ENCODE results near the gene ACAA2.

DNA sequence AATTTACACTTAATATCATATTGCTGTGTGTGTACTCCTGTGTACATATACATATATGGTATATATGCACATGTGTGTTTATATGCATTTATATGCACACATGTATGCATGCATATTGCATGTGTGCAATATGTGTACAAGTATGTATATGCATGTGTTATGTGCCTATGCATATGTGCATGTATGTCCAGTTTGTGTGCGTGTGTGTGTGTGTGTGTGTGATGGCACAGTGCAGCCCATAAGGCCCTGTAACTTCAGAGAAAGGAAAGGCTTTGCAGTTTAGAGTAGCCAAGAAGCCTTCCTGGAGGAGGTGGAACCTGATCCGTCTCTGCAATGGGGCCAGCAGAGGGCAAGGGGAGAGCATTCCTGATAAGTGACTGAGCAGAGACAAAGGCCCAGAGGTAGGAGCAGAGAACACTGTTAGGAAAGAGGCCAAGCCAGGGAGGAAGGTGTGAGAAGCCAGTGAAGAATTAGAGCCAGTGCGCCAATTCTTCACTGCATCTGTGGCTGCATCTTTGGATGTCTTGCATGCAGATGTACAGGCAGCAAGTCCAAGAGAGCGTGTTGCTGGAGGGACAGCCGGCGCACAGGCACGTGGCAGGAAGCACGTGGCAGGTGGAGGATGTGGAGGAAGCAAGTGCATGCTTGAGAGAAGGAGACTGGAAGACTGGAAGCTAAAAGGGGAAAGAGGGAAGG is 196.2 kb downstream of the CTIF start:
- PRO-cap, result no peak
- RAMPAGE, long total RNA, 3 experiments, result start-site peak on the plus strand in 1 of 3 experiments, centred at position 165 of the sequence, 15 reads per replicate

DNA sequence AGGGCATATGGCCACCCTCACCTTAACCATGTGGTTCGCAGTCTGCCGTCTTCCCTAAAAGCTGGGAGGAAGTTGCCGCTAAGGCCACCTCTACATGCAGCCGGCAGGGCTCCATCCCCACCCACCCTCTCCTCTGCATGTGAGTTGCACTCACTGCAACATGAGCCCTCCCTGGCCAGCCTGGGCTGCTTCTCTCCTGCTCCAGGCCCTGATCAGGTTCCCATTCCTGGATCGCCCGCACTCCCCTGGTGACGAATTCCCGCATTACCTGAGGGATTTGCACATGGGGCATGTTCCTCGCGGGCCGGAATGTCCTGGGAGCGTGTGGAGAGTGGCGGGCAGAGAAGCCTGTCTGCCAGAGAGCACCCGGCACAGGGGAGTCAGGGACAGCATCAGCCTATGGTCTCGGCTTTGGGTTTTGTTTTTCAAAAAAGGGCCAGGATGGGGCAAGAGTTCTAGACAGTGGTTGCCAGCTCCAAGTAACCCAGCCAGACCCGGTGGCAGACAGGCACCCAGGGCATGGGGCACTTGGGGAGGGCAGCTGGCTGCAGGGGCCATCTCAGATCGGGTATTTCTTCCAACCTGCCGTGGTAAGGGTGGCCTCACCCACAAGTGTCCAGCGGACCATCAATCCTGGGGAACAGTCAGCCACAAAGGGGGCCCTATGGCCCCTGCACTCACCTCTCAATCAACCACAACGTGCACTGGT is 187.8 kb downstream of the SMAD7 start:
- PRO-cap, result no peak
- RAMPAGE, long total RNA, 3 experiments, result no peak in any of the 3 experiments

DNA sequence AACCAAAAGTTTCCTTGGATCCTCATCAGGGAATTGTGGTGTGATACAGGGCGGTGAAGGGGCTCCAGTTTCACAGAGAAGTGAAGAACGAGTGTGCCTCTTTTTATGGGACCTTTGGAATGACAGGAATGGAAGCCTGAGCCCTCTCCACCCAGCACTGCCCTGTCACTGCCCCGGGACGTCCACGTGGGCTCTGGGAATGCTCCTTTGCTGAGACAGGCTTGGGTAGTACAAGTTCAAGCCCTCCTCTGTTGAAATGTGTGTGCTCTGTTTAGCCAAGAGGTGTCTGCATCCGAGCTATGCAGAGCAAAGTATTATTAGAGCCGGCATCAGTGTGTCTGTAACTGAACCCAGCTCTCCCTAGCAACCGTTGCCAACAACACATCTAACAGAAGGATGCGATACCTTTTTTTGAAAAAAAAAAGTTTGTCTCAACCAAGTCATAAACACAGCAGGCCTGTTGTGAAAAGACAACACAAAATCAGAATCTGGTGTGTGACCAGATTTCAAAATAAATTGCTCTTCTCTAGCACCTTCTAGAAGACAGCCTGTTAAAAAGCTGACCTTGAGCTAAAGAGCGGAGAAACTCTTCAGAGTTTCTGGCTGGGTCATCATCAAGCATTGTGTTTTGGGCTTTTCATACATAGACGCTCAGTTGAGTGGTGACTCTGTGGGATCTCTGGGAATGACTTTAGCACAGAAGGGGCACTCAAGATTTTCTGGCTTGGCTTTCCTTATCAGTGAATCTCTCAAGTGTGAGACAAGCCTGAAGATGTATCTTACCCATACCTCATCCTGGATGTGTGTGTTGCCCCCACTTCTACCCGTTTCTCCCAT is 183.3 kb downstream of the SMAD7 start:
- PRO-cap, result no peak
- RAMPAGE, long total RNA, 3 experiments, result no peak in any of the 3 experiments

DNA sequence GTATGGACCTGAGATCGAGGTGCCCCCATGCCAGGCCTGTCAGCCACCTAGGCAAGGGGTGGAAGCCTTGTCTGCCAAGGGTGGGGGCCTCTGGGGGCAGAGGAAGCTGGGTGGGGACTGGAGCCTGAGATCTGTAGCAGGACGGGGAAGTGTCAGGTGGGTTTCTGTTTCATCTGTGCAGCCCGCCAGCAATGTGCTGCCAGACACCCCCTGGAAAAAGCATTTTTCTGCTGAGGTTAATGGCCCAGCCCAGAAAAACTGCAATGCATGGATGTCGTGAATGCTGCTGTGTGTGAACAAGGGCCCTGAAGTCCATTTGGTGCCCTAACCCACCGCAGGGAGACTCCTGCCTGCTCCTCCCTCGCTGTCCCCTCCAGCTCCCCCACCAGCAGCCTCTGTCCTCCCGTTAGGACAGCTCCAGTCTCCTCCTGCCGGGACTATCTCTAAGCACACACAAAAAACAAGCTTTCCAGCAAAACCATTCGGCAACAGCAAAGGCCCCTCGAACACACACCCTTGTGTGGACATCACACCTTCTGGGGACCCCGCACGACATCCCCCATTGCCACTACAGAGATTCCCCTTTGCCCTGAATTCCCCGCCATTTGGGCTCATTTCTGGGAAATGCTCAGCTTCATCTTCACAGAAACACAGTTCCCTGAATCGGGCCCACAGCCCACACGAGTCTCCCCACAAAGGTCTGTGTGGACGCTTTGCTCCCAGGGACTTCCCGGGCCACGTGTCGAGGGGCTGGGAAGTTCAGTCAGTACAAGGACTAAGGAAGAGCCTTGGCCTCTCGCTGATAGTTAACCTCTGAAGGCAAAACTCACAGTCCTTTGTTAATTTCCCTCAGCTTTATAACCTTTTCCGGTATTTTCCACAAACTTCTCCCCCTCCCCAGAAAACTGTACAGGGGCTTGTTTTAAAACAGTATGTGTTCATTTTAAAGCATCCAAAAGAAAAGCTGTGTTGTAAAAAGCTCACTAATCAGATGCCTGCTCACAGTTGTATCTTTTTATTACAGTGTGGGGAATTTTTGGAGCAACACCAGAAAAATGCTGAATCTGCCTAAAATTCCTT is 26.1 kb downstream of the SMAD7 start:
- PRO-cap, result no peak
- RAMPAGE, long total RNA, 3 experiments, result no peak in any of the 3 experiments

GRCh38 chr18:48950759-48950951 is 110 bp downstream of the SMAD7 start:
- PRO-cap, result bidirectional peak, plus-strand start at chr18:48950816, minus-strand start at chr18:48950707
- RAMPAGE, long total RNA, 3 experiments, result no peak in any of the 3 experiments

GRCh38 chr18:48953232-48953376 is 2.3 kb upstream of the SMAD7 start:
- PRO-cap, result no peak
- RAMPAGE, long total RNA, 3 experiments, result no peak in any of the 3 experiments

- PRO-cap, result bidirectional peak, plus-strand start at chr18:48956653, minus-strand start at chr18:48956450
- RAMPAGE, long total RNA, 3 experiments, result no peak in any of the 3 experiments
Measured at GRCh38 chr18:48956294-48956776, 5.6 kb upstream of the SMAD7 start.

GRCh38 chr18:48993892-48994674 is 43.3 kb upstream of the SMAD7 start:
- PRO-cap, result bidirectional peak, plus-strand start at chr18:48994442, minus-strand start at chr18:48994130
- RAMPAGE, long total RNA, 3 experiments, result no peak in any of the 3 experiments

GRCh38 chr18:49016909-49017681 is 66.3 kb upstream of the SMAD7 start:
- PRO-cap, result no peak
- RAMPAGE, long total RNA, 3 experiments, result no peak in any of the 3 experiments

DNA sequence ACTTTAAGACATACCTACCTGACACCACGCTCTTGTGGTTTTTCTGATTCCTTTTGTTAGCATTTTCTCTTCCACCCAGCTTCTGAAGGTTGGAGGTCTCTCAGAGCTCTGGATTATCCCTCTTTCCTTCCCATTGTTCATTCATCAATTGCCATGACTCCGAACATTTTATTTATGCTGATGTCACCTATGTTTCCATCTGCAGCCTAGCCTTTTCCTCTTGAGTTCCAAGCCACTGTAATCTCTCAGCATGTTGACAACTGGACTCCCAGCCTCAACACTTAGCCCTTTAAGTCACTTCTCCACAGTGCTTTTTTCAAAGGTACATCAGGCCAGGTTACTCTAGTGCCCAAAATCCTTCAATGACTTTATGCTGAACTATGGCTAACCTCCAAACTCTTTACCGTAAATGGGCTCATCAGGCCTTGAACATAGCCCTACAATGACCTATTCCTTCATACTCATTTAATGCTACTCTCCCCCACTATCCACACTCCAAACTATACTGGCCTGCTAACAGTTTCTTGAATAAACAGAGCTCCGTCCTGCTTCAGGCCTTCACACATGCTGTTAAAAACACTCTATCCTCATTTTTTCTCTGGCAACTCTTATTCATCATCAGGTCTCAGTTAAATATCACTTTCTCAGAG is 190.4 kb upstream of the SMAD7 start:
- PRO-cap, result no peak
- RAMPAGE, long total RNA, 3 experiments, result start-site peak on the minus strand in 1 of 3 experiments, centred at position 308 of the sequence, 10 reads per replicate

- PRO-cap, result no peak
- RAMPAGE, long total RNA, 3 experiments, result no peak in any of the 3 experiments
Measured at GRCh38 chr18:49486580-49486904, 492 bp downstream of the C18orf32 start.

GRCh38 chr18:49562474-49562973 is 667 bp downstream of the LIPG start:
- PRO-cap, result no peak
- RAMPAGE, long total RNA, 3 experiments, result no peak in any of the 3 experiments

DNA sequence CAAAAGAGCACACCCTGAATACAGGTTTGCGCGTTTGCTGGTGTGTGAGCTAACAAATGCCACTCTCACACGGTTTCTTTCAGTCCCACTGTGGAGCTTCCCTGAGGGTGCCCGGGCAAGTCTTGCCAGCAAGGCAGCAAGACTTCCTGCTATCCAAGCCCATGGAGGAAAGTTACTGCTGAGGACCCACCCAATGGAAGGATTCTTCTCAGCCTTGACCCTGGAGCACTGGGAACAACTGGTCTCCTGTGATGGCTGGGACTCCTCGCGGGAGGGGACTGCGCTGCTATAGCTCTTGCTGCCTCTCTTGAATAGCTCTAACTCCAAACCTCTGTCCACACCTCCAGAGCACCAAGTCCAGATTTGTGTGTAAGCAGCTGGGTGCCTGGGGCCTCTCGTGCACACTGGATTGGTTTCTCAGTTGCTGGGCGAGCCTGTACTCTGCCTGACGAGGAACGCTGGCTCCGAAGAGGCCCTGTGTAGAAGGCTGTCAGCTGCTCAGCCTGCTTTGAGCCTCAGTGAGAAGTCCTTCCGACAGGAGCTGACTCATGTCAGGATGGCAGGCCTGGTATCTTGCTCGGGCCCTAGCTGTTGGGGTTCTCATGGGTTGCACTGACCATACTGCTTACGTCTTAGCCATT is 28.7 kb downstream of the LIPG start:
- PRO-cap, result no peak
- RAMPAGE, long total RNA, 3 experiments, result no peak in any of the 3 experiments

GRCh38 chr18:49612975-49613414 is 51.1 kb downstream of the LIPG start:
- PRO-cap, result no peak
- RAMPAGE, long total RNA, 3 experiments, result no peak in any of the 3 experiments

- PRO-cap, result no peak
- RAMPAGE, long total RNA, 3 experiments, result no peak in any of the 3 experiments
Measured at GRCh38 chr18:49618916-49619462, 57.1 kb downstream of the LIPG start.

DNA sequence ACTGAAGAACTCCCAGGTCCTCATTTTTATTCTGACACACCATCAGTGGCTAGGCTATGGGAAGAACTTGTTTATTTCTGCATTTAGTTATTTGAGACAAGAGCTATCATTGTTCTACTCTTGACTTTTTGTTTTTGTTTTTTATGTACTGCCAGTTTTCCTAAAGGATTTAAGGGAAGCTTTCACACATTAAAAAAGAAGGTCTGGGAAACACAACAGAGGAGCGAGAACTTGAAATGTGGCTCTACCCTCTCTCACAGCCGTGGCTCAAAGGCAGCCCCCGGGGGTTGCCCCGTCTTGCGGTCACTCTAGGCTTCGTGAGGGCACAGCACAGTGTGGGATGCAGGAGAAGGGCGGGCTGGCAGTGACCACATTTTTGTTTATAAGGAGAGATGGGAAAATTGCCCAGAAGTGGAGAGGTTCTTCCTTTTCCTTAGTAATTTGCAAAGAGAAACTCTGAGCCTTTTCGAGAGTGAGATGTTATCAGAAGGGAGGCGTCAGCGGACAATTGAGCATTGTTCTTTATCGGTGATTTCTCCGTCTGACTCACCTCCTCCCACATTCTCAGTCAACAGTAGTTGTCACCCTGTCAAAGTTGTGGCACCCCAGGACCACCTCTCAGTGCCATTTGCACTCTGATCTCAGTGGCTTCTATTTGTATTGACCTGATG is 89.8 kb downstream of the ACAA2 start:
- PRO-cap, result no peak
- RAMPAGE, long total RNA, 3 experiments, result no peak in any of the 3 experiments

GRCh38 chr18:49812899-49813784 is at the start of gene ACAA2:
ACAA2 (minus strand) TSS chr18:49813533.
- PRO-cap, result bidirectional peak, plus-strand start at chr18:49813250, minus-strand start at chr18:49813149; bidirectional peak, plus-strand start at chr18:49813610, minus-strand start at chr18:49813516
- RAMPAGE, long total RNA, 3 experiments, result start-site peak on the minus strand in 3 of 3 experiments, at chr18:49813518-49813582 at its widest, 610 to 1,282 reads per replicate

DNA sequence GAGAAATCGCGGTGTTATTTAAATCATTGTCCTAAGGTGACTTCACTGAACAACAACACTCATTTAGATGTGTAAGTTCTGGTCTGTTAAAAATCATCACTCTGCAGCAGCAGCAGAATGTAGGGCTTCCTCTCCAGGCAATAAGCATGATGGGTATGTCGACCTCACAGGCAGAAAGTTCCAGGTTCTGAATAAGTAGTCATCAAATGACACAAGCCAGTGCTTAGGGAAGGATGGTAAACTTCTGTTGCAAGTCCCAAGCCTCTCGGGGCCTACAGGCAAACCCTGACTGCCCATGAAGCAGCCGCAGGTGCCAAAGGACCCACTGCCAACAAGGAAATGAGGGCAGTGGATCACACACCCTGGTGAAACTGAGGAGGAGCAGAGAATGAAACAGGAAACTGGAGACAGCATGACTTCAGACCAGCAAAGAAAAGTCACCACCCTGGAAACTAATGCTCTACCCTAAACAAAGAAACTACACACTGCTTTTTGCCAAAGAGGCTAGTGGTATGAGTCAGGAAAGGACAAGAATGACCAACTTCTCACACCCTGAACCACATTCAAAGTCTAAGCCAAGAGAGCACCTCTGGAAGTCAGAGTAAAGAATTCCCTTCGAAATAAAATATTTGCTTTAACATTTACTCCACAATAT is 97.3 kb downstream of the MYO5B start:
- PRO-cap, result no peak
- RAMPAGE, long total RNA, 3 experiments, result no peak in any of the 3 experiments

DNA sequence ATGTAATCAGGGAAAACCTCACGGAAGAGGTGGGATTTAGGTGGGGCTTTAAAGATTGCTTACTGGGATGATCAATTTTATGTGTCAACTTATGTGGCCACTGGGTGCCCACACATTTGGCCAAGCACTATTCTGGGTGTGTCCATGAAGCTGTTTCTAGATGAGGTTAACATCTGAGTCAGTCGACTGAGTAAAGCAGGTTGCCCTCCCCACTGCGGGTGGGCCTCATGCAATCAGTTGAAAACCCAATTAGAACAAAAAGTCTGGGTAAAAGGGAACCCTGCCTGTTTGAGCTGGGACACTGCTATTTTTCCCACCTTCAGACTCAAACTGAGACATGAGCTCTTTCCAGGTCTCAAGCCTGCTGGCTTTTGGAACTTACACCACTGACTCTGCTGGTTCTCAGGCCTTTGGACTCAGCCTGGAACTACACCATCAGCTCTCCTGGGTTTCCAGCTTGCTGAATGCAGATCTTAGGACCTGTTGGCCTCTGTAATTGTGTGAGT is 67.3 kb downstream of the MYO5B start:
- PRO-cap, result no peak
- RAMPAGE, long total RNA, 3 experiments, result no peak in any of the 3 experiments

DNA sequence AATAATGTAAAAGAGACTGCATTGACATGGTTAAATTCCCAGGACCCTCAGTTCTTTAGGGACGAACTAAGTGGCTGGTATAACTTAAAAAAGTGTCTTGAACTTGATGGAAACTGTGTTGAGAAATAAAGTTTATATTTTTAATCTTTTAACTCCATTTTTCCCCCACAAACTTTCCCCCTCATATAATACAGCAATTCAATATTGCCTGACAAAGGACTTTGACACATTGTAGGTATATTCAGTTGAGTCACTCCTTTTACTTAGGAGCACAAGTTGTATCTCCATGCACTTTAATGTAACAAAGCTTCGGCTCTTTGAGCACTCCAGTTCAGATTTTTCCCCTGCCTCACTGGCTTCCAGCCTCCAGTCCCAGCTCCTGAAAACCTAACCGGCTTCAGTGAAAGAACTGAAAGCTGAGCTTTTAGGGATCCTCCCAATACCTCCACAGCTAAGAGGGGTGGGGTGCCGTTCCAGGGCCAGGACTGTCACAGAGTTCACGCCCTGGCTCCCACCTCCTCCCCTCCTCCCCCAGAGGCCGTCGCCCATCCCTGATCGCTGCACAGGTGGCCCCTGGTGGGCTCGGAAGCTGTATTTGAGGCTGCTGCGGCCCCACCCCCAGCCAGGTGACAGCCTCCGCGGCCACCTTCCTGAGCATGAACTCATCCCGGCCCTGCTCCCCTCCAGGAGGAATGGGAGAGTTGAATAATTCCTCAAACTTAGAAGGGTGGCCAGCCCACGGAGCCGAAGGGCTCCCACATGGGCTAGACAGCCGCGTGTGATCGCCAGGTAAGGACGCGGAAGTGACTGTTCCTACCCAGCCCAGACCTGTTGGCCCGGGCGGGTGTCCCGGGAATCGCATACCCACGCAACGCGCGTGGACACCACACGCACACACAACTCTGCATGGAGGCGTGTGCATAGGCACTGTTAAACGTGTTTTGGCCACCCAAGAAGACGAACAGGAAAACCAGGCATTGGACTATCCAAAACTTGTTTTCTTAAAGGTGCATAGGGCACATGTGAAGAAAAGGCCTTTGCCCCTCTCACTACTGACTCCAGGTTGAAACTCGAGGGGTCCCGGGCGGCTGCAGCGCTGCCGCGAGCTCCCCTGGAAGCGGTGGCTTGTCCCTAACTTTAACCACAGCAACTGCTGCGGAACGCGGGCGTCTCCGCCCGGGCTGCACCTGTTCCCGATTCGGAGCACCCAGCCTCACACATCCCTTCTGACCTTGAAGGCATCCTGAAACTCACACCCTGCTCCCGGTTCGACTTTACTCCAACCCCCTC is 1.7 kb downstream of the MYO5B start:
- PRO-cap, result no peak
- RAMPAGE, long total RNA, 3 experiments, result no peak in any of the 3 experiments